Gastrocnemius medialis (tissue), 3 donors: Measurements from ENCODE around the genes H2AC8 and H2AC11.

- PRO-cap = no peak
- RAMPAGE, long total RNA, 3 experiments = no peak in any of the 3 experiments
These were observed 14.7 kb downstream of the H2AC6 start for GRCh38 chr6:26138555-26139184.

- PRO-cap = no peak
- RAMPAGE, long total RNA, 3 experiments = no peak in any of the 3 experiments
These were observed 691 bp upstream of the H1-4 start for GRCh38 chr6:26155410-26155865.

GRCh38 chr6:26156934-26157815, 747 bp upstream of the H2BC5 start:
- PRO-cap = no peak
- RAMPAGE, long total RNA, 3 experiments = no peak in any of the 3 experiments

DNA sequence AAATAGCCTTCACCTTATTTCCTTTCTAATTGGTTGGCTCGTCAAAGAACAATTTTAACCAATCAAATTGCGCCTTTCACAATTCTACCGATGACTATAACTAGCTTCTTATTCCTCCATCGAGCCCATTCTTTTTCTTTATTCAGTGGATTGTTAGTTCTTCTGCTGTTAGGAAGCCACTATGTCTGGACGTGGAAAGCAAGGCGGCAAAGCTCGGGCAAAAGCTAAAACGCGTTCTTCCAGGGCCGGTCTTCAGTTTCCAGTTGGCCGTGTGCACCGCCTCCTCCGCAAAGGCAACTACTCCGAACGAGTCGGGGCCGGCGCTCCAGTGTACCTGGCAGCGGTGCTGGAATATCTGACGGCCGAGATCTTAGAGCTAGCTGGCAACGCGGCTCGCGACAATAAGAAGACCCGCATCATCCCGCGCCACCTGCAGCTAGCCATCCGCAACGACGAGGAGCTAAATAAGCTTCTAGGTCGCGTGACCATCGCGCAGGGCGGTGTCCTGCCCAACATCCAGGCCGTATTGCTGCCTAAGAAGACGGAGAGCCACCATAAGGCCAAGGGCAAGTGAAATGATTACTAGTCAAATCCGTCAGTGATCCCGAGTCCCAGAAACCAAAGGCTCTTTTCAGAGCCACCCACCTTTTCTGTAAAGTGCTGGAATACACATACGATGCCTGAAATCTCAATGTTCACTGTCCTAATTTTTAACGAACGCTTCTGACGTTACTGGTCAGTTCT, at the start of gene H2AC8:
Gene H2AC8 (plus strand): TSS at position 128 of the 744 bp plus-strand sequence.
- PRO-cap = bidirectional peak, plus-strand start at position 128 of the sequence, minus-strand start outside the sequence
- RAMPAGE, long total RNA, 3 experiments = start-site peak on the plus strand in 2 of 3 experiments, centred at positions 100 to 146 of the sequence, 8 to 10 reads per replicate

GRCh38 chr6:26284539-26285001, 764 bp downstream of the H4C8 start:
- PRO-cap = unidirectional peak, plus-strand start at chr6:26284632
- RAMPAGE, long total RNA, 3 experiments = no peak in any of the 3 experiments

DNA sequence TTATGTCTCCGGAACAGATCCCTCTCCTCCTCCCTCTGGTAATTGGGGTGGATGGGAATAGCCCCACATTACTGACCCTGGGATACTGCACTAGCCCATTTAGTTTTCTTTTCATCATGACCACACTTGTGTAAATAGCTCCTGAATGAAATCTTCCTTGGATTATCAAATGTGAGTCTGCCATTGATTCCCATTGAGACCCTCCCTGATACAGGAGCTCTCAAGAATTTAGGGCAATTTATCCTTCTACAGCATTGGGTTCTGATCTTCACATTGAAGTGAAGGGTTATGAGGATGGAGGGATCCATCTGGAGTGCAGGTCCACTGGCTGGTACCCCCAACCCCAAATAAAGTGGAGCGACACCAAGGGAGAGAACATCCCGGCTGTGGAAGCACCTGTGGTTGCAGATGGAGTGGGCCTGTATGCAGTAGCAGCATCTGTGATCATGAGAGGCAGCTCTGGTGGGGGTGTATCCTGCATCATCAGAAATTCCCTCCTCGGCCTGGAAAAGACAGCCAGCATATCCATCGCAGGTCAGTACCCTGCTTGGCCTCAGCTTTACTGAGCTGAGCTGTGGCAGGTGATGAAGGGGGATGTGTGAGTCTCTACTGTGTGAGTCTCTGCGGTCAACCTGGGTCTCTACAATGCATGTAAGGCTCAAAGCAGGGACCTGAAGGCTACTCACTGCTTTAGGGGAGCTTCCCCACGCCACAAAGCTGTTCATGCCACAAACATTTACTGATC, 5.3 kb downstream of the BTN3A3 start:
- PRO-cap = no peak
- RAMPAGE, long total RNA, 3 experiments = no peak in any of the 3 experiments

- PRO-cap = no peak
- RAMPAGE, long total RNA, 3 experiments = no peak in any of the 3 experiments
These were observed 1.6 kb upstream of the HMGN4 start for GRCh38 chr6:26536476-26537020.

GRCh38 chr6:26538973-26539453, 847 bp downstream of the HMGN4 start:
- PRO-cap = unidirectional peak, minus-strand start at chr6:26539379
- RAMPAGE, long total RNA, 3 experiments = no peak in any of the 3 experiments

GRCh38 chr6:26576302-26576763, 20.4 kb upstream of the ABT1 start:
- PRO-cap = no peak
- RAMPAGE, long total RNA, 3 experiments = no peak in any of the 3 experiments

GRCh38 chr6:26770954-26771233, 111.3 kb upstream of the ZNF322 start:
- PRO-cap = no peak
- RAMPAGE, long total RNA, 3 experiments = no peak in any of the 3 experiments

DNA sequence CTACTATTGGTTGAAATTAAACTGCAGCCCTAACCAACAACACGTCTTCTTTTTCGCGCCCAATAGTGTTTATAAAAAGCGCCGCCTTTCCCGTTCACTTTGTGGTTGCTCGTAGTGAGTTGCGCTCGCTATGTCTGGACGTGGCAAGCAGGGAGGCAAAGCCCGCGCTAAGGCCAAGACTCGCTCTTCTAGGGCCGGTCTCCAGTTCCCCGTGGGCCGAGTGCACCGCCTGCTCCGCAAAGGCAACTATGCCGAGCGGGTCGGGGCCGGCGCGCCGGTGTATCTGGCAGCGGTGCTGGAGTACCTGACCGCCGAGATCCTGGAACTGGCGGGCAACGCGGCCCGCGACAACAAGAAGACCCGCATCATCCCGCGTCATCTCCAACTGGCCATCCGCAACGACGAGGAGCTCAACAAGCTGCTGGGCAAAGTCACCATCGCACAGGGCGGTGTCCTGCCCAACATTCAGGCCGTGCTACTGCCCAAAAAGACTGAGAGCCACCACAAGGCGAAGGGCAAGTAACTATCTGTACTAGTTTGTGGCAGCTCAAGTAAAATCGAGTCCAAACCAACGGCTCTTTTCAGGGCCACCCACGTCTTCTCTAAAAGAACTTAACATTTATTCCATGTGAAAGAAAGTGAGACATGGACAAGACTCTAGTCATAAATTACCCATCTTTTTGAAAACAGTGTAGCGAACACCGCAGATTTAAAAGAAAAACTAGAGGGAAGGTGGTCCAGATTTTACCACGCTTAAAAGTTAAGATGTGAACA, at the start of gene H2AC11:
Gene H2AC11 (plus strand): TSS at position 102 of the 774 bp plus-strand sequence.
- PRO-cap = bidirectional peak, plus-strand start at position 102 of the sequence, minus-strand start outside the sequence; unidirectional peak, minus-strand start at position 327 of the sequence
- RAMPAGE, long total RNA, 3 experiments = start-site peak on the plus strand in 2 of 3 experiments, centred at positions 100 to 105 of the sequence, 32 to 89 reads per replicate

- PRO-cap = unidirectional peak, minus-strand start at chr6:27133956
- RAMPAGE, long total RNA, 3 experiments = no peak in any of the 3 experiments
These were observed 919 bp downstream of the H2AC11 start for GRCh38 chr6:27133716-27134208.

DNA sequence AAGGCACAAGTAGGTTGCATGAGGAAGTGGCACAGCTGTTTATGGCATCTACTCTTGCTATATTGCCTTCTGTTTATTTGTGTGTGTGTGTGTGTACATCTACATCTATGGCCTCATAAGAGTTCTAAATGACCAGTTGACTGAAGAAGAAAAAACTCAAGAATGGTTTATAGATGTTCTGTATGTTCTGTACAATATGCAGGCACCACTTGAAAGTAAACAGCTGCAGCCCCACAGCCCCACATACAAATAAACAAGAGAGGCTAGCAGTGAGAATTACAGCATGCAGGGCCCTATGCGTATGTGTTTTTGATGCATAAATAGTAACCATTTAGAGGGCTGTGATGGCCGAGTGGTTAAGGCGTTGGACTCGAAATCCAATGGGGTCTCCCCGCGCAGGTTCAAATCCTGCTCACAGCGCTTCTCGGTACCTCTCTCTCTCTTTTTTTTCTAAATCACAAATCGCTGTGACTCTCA, 38.0 kb upstream of the PRSS16 start:
- PRO-cap = no peak
- RAMPAGE, long total RNA, 3 experiments = no peak in any of the 3 experiments

DNA sequence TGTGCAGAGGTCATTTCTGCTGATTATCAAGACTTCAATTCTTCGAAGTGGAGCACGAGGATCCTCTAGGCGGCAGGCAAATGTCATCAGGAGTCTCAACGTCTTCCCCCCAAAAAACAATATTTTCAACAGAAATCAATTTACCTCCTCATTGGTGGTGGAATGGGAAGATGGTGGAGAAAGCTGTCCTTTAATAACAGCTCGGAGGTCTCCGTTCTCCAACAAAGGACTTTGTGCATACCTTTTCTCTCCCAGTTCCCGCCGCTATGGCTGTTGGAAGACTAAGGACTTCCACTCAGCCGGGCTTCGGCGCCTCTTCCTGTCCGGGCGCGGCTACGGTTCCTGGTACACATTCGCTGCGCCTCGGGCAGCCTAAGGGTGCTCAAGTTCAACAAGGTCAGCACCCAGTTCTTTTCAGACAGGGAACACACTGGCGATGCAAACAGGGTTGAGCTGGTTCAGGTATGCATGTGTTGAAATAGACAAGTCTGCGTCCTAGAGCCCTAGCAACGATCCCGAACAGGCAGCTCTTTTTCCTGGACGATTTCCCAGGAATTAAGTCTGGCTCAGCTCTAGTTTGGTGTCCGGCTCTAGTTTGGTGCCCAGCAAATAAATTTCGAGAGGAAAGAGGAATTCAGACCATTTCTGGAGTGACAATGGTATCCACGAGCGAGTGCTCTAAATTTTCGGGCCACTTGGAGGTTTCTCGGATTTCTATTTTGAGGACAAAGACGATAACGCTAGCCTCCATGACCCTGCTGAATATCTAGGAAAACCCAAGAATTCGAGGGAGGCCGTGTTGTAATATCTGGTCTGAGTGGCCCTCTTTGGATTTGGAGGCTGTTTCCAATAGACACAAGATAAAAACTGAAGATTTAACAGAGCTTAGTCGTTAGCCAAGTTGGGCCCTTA, 8.9 kb upstream of the PRSS16 start:
- PRO-cap = no peak
- RAMPAGE, long total RNA, 3 experiments = no peak in any of the 3 experiments

DNA sequence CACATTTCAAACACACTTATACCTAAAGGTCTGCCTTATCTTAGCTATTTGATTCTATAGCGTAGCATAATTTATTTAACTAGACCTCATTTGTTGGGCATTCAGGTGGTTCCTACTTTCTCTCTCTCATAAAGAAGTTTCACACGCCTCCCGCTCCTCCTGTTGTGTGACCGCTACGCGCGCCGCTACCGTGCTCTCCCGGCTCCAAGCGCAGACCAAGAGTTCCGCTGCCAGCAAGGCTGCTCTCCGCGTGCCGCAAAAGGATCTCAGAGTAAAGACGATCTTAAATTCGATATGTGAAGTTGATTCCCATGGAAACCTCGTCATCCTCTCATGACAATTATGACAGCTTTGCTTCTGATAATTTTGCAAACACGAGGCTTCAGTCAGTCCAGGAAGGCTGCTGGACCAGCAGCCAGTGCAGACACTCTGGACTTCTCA, 20.4 kb downstream of the PRSS16 start:
- PRO-cap = no peak
- RAMPAGE, long total RNA, 3 experiments = no peak in any of the 3 experiments

GRCh38 chr6:27318931-27319383, 6.9 kb upstream of the POM121L2 start:
- PRO-cap = no peak
- RAMPAGE, long total RNA, 3 experiments = no peak in any of the 3 experiments

- PRO-cap = no peak
- RAMPAGE, long total RNA, 3 experiments = no peak in any of the 3 experiments
These were observed 22.9 kb upstream of the POM121L2 start for GRCh38 chr6:27334864-27335381.

- PRO-cap = no peak
- RAMPAGE, long total RNA, 3 experiments = no peak in any of the 3 experiments
These were observed 29.5 kb upstream of the ZNF391 start for GRCh38 chr6:27358925-27359635.

GRCh38 chr6:27471466-27472019, 1.4 kb downstream of the ZNF184 start:
- PRO-cap = no peak
- RAMPAGE, long total RNA, 3 experiments = no peak in any of the 3 experiments

DNA sequence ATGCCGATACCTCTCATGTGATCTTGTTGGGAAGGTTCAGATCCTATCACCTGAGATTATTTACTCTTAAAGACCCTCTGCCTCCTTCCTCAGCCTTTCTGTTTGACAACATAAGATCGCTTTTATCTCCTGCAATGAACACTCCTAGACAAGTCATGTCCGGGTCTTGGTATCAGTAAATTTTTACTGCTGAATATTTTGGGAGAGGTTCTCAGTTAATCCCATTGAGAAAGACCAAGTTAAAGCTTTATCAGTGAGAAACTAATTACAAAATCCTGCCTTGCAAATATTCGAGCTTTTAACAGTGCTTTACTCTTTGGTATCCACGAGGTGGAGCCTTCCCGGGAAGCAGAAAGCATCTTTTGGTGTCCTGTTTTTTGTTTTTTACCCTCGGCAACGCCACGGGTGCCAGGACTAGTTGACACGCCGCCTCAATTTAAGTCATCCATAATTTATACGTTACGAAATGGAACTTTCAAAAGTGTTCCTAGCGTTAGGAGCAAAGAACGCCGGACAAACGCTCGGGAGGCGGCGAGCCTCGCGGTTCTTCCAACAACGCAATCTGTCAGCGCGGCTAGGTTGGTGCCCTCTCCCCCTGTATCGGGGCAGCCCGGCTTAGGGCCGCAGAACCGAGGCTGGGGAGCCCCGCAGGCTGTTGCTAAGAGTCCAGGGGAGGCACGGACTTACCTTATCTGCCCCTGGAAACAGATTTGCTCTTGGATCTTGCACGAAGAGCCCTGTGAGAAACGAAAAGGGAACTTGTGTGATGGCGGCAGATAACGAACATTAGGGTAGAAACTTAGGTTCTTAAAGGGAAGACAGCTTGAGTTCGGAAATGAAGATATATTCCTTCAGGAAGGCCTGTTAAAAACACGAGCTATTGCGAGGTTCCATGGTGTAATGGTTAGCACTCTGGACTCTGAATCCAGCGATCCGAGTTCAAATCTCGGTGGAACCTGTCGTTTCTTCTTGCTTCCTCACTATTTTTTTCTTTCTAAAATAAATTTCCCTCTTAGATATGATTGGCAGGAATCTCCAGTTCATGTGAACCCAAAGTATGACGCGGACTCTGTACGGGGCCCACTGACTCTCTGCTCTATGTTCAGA, 46.1 kb upstream of the ZNF184 start:
- PRO-cap = unidirectional peak, plus-strand start at position 516 of the sequence
- RAMPAGE, long total RNA, 3 experiments = no peak in any of the 3 experiments